Placental pericyte (primary cell): ENCODE data around the gene RANGRF.

GRCh38 chr17:7176651-7177130 is 2.5 kb downstream of the ASGR1 start:
- CAGE, long polyA plus RNA, result no peak

DNA sequence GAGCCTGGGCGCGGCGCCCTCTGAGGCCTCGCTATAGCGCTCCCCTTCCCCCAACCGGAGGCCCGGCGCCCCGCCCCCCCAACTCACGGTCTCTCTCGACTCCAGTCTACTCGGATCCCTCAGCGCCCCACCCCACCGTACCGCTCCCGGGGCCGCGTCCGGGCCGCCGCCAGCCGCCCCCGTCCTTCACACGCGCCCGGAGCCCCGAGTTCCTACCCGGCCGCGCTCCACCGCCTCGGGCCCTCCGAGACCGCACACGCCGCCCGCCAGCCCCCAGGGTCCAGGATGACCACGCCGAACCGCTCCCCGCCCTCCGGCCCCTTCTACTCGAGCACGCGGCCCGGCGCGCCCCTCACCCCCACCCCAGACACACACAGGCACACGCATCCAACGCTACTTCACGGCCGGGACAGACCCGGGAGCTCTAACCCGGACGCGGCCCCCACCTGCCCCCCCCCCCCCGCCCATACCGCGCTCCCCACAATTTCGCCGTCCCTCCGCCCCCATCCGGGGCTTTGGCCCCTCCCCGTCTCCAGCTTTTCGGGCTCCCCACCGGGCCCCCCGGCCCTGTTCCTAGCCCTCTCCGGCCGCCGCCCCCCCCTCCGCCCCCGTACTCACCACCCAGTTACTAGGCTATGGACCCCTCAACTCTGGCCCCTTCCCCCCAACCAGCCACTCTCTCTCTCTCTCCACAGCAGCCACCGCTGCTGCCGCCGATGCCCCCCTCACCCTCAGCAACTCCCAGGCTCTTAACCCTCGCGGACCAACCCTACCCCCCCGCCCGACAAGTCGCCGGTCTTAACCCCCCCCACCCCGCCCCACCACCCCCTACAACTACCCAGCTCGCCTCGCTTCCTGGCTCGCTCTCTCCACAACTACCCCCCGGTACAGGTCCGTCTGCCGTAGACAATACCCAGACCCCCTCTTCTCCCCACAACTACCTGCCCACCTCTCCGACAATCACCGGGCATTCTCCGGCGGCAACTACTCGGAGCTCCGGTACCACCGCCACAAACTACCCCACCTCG is 1.1 kb downstream of the PHF23 start:
- CAGE, long polyA plus RNA, result no peak

GRCh38 chr17:7260774-7261749 is 1.2 kb downstream of the CLDN7 start:
- CAGE, long polyA plus RNA, result no peak

GRCh38 chr17:7502407-7503570 is 21.5 kb downstream of the SLC35G6 start:
- CAGE, long polyA plus RNA, result no peak

DNA sequence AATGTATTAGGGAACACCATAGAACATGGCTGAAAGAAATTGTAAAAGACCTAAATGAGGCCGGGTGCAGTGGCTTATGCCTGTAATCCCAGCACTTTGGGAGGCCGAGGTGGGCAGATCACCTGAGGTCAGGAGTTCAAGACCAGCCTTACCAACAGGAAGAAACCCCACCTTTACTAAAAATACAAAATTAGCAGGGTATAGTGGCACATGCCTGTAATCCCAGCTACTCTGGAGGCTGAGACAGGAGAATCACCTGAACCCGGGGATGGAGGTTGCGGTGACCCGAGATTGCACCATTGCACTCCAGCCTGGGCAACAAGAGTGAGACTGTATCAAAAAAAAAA is 23.4 kb downstream of the SLC35G6 start:
- CAGE, long polyA plus RNA, result no peak

GRCh38 chr17:7587321-7588477 is 2.2 kb downstream of the SOX15 start:
- CAGE, long polyA plus RNA, result no peak

- CAGE, long polyA plus RNA, result no peak
Observed at GRCh38 chr17:7677361-7677847, 9.9 kb downstream of the TP53 start.

DNA sequence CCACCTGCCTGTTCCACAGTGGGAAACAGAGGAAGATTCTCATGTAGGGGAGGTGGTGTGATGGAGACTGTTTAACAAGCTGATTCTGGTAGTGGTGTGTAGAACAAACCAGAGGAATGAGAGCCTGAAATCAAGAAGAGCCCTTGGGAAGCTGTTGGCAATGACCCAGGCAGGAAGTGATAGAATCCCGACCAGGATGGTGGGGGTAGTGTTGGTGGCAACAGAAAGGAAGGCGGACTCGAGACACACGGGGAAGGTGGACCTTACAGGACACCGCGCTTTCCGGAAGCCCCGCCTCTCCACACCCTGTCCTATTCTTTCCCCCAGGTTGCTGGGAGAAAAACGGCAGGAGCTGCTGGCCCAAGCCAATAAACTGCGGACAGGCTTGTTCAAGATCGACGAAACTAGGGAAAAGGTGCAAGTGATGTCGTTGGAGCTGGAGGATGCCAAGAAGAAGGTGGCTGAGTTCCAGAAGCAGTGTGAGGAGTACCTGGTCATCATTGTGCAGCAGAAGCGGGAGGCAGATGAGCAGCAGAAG is 30.0 kb upstream of the KDM6B start:
- CAGE, long polyA plus RNA, result no peak

DNA sequence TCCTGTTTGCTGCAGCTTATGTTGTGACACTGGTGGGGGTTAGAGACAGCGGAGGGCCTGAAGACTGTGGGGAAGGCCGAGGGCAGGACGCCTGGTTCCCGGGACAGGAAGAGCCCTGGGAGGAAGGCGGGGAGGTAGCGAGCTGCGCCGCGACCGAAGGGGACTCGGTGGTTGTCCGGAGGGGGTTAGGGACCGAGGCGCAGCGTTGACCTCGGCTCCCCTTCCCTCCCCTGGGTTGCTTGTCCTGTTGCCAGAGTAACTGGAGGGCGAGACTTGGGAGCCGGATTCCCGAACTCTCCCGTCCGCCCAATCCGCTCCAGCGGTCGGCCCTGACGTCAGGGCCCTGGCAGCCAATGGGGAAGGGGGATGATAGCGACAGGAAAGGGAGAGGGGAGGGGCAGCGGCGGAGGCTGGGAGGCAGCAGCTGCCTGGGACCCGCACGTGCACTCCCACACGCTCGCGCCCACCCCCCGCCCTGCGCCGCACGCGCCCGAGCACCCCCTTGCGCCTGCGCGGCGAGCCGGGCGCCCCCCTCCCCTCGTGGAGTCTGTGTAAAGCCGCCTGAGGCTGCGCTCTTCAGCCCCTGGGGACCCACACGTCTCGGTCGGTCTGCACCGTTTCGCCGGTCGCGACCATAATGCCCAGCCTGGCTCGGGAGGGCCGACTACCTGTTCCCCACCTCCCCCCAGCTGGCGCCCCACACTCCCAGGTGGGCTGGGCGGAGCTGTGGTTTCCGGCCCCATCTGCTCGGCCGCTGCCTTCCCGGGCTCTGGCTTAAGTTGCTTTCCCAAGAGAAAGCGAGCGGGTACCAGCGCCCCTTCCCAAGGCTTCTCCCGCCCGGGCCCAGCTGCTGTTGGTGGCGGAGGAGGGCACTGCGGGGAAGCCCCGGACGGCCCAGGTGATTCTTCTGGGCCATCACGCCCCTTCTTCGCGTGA is 1.5 kb downstream of the KDM6B start:
- CAGE, long polyA plus RNA, result no peak

GRCh38 chr17:7842136-7842489 is 8.1 kb downstream of the KDM6B start:
- CAGE, long polyA plus RNA, result no peak

GRCh38 chr17:7885747-7885997 is 2.9 kb upstream of the CHD3 start:
- CAGE, long polyA plus RNA, result no peak

- CAGE, long polyA plus RNA, result no peak
Observed at GRCh38 chr17:7935938-7936652, 4.1 kb downstream of the CNTROB start.

- CAGE, long polyA plus RNA, result no peak
Observed at GRCh38 chr17:8062321-8063137, 23.7 kb downstream of the ALOX15B start.

- CAGE, long polyA plus RNA, result no peak
Observed at GRCh38 chr17:8123015-8123920, 638 bp downstream of the HES7 start.

DNA sequence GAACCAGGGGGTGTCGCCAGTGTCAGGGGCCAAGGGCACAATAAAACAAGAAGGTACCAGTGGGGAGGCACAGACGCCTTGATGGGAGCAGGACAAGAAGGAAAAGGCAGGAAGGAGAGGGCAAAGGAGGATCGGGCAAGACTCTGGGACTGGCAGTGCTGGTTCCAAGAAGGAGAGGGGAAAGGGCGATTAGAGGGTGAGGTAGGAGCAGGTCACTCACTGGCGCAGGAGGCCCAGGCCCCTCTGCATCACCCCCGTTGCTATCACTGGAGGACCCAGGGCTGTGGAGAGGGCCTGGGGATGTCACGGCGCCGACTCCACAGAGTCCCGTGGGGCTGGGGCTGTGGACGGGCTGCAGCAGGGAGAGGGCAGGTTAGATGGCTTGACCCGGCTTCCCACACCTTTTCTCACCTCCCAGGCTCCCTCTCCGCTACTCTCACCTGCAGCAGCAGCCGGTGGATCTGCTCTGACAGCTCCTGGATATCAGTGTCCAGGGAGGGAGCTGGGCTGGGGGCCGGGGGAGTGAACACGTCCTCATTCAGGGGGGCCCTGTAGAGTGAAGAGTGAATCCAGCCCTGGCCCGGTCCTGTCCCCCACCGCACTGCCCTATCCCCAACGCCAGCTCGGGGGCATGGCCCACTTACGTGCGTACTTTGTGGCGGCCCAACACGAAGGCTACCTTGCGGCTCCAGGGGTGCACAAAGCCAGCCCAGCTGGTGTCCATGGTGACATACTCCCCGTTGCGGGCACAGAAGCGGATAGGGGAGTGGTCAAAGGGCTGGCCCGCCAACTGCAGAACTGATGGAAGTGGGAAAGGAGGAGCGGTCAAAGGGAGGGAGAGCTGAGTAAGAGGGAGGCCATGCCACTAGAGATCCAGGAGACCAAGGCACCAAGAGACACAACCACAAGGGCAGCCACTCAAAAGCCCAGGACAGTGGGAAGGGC is 4.9 kb downstream of the PER1 start:
- CAGE, long polyA plus RNA, result no peak

DNA sequence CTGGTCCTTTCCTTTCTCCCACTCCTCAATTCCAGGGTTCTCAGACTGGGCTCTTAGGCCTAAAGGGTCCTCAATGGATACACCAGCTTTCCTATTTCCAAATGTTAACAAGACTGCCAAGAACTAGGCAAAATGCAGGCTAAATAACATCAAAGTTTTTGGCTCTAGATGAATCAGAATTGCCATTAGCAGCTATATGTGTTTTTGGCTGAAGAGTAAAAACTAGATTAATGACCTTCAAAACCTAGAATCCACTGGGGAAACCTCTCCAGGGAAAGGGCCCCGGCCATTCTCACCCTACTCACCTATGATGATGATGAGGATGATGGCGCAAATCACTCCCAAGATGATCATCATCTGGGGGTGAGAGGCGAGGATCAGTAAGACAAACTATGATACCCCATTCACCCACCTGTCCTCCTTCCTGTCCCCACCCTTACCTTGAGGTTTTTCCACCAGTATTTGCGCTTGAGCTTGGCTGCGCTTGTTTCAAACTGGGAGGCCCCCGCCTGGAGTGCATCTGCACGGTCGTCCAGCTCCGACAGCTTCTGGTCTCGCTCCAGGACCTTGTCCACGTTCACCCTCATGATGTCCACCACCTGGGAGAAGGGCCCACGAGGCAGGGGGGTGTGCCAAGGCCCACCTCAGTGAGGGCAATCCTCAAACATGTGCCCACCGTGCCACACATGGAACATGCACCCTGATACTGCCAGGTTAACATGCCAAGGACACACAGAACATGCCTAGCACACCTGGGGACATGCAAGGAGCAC is 1.4 kb downstream of the VAMP2 start:
- CAGE, long polyA plus RNA, result no peak

GRCh38 chr17:8185782-8186562 is 4.0 kb downstream of the BORCS6 start:
- CAGE, long polyA plus RNA, result no peak

DNA sequence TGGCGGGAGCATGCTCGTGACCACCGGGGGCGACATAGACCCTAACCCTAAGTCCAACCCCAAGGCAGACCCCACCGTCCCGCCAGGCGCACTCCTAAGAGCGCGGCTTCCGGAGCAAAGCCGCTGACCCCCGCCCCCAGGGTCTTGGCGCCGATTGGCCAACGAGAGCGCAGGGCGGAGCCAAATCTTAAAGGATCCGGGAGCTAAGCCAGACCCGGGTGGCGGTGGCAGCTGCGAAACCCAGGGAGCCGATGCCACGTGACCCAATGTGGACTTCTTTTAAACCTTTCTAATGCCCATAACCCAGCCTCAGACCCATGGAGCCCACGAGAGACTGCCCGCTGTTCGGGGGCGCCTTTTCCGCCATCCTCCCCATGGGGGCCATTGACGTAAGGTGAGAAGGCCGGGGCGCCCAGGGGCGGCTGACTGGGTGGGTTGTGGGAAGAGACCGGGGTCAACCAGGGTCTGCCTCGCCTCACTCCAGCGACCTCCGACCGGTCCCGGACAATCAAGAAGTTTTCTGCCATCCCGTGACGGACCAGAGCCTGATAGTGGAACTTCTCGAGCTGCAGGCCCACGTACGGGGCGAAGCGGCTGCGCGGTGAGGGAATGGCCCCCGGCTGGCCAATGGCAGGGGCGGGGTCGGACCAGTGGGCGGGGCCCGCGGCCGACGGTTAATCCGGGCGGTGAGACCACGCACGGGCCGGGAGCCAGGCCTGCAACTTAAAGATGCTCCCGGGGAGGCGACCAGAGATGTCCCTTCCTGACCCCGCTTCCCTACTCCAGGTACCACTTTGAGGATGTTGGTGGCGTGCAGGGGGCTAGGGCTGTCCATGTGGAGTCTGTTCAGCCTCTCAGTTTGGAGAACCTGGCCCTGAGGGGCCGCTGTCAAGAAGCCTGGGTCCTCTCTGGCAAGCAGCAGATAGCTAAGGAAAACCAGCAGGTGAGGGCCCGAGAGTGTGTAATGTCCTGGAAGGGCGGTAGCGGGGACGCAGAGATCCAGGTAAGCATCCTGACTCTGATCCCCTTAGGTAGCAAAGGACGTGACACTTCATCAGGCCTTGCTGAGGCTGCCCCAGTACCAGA is at the start of gene RANGRF:
Gene RANGRF, plus strand, starts transcription at position 199 of the 1,086 bp plus-strand sequence.
- CAGE, long polyA plus RNA, result no peak

- CAGE, long polyA plus RNA, result no peak
Observed at GRCh38 chr17:8437064-8437356, 1.3 kb downstream of the NDEL1 start.

DNA sequence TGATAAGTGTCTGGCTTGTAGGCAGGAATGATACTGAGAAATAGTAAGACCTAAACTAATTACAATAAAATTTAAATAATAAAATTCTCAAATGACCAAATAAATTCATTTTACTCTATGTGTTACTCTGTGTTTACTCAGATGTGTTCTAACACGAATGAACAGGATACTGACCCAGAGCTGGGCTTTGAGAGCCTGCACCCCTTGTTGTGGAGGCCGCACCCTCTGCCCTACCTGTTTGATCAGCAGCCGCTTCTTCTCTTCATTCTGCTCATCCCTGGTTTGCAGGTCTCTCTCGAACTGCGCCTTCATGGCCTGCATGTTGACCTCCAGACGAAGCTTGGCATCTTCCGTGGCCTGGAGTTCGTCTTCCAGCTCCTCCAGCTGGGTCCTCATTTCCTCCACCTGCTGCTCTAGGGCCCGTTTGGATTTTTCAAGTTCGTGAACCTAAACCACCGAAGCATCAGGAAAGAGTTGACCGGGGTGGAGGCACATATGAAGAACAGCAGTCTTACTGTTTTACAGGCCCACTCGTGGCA is 54.5 kb downstream of the NDEL1 start:
- CAGE, long polyA plus RNA, result no peak